Helper T cell (primary cell): ENCODE measurements around the genes TRPC7 and SIL1.

GRCh38 chr5:135560766-135561220 lies 18.0 kb downstream of the CXCL14 start:
- PRO-cap, 2 experiments: no peak in any of the 2 experiments

- PRO-cap, 2 experiments: no peak in any of the 2 experiments
These were observed 125.9 kb upstream of the CXCL14 start for GRCh38 chr5:135704717-135705021.

- PRO-cap, 2 experiments: no peak in any of the 2 experiments
These were observed 992 bp downstream of the LECT2 start for GRCh38 chr5:135953715-135954266.

DNA sequence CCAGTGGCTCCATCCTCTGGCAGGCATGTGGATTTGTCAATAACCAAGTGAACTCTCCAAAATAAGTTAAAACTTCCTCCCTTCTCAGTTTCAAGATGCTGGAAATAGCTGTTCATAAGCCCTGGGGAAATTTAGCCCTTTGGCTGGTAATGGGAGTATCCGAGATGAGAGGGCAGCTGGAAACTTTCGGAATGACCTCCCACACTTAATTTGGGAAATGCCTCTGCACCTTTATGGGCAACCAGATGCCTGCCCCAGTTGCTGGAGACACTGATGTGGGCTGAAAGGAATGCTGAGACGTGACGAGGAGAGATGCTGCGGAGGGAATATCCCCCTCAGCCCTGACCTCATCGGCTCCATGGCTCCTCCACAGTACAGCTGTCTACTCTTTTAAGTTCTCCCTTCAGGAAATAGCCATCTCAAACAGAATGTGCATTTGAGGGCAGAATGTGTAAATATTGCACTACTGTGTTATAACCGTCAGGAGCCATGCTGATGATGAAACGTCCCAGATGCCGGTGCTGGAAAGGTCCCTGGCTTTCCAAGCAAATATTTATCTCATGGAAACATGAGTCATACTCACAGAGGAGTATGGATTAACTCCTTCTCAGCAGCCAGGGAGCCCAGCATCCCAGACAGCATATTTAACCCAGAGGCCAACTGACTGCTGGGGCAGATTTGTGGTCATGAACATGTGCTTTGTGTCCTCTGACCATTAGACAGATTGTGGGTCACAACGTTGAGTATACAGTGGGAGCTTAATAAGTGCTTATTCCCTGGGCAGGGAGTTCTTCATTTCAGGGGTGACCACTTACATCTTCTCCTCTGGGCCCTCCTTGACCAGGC lies 29.6 kb downstream of the TGFBI start:
- PRO-cap, 2 experiments: no peak in any of the 2 experiments

DNA sequence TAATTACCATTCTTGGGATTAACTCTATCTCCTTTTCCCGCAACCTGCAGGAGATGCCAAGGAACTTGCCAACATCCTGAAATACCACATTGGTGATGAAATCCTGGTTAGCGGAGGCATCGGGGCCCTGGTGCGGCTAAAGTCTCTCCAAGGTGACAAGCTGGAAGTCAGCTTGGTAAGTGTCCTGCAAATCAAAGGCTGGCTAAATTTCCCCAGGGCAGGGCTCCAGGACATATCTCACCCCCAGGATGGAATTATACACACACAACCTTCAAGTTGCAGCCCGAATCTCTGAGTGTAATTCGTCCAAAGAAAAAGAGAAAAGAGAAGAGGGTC lies 30.2 kb downstream of the TGFBI start:
- PRO-cap, 2 experiments: no peak in any of the 2 experiments

- PRO-cap, 2 experiments: no peak in any of the 2 experiments
These were observed 2.7 kb downstream of the SMIM32 start for GRCh38 chr5:136190298-136190714.

- PRO-cap, 2 experiments: no peak in any of the 2 experiments
These were observed at the start of gene TRPC7 for GRCh38 chr5:136365420-136365619. Gene TRPC7 (minus strand): TSS chr5:136365545.

DNA sequence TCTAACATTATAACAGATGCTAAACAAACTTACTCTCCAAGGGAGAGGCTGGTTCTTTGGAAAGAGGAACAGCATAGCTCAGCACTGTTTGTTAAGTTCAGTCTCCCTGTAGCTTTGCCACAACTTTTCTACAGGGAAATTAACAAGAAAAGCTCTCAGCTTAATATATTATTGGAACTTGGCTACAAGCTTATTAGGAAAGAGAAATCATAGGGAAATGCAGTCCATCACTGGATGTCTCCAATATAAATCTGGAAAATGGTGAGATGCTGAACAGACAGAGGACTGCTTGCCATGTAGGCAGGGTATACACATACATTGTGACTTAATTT lies 275.1 kb downstream of the SPOCK1 start:
- PRO-cap, 2 experiments: no peak in any of the 2 experiments

DNA sequence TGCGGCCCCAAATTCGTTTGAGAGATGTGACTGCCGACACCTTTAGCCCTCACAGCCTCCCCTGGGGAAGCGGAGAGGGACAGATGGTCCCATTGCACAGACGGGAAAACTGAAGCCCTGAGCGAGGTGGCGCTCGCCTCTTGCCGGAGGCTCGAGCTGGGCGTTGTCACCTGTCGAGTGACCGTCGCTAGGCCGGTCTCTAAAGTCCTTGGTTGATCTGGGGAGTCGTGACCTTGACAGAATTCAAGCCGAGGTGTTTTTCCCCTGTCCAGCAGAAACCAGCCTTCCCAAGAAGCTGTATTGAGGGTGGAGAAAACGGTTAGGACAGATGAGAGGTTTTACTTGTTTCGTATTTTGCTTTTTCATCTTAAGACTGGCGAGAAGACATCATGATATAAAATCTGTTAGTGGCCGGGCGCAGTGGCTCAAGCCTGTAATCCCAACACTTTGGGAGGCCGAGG lies 367 bp downstream of the PKD2L2 start:
- PRO-cap, 2 experiments: no peak in any of the 2 experiments

GRCh38 chr5:138024243-138024487 lies 8.7 kb downstream of the FAM13B start:
- PRO-cap, 2 experiments: no peak in any of the 2 experiments

- PRO-cap, 2 experiments: no peak in any of the 2 experiments
These were observed 4.8 kb downstream of the EGR1 start for GRCh38 chr5:138470245-138470404.

DNA sequence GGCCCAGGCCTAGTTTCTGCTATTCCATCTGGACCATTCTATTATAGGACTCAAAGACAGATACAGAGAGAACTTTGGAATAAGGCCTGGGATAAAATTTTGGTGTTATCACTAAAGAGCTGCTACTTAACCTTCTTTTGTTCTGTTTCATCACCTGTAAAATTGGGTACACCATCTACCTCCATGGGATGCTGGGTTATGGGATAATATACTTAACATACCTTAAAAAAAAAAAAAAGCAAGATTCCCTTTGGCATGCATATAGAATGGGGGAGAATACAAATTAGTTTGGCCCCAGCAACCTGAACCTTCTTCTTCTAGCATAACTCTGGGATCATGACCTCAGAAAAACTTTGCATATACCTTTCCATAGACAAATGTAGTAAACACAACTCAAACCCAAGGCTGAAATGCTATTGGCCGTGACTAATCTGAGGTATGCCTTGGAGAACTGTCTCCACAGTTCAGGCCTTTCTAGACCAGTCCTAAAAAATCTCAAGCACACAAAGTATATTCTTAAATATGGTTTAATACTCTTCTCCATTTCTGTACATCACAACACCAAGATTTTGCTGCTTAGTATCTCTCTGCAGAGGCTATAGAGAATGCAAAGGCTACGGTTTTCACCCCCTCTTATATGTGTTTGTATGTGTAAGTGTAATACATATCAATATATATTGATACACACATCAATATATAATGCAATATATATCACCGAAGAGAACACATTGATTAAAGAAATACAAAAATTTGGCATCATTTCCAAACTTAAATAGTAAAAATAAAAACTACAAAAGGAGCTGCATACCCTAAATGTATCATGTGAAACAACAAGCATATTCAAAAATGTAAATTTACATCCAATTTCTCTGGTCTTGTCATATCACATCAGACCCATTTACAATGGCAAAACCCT lies 37.2 kb downstream of the ETF1 start:
- PRO-cap, 2 experiments: no peak in any of the 2 experiments

GRCh38 chr5:138536245-138536572 lies 6.8 kb downstream of the ETF1 start:
- PRO-cap, 2 experiments: no peak in any of the 2 experiments

GRCh38 chr5:138560802-138561521 lies 14.2 kb downstream of the HSPA9 start:
- PRO-cap, 2 experiments: peak in 2 of 2 experiments; most common minus-strand start chr5:138561110 (in 2)

DNA sequence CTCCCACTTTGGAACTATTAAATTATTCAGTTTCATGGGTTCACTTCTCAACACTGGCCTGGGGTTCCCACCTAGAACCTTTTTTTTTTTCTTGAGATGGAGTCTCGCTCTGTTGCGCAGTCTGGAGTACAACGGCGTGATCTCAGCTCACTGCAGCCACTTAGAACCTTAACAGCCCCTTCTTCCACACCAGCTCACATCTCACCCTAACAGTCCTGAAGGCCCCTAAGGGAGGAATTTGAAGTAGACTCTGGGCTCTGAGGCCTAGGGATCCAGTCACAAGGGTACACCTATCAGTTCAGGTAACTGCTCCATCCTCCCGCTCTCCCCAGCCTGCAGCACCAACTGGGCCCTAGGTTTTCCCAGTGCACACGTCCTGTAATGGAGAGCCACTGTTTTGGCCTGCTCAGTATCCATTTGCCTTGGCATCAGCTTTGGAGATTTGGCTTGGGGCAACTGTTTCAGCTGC lies 86.5 kb upstream of the CTNNA1 start:
- PRO-cap, 2 experiments: no peak in any of the 2 experiments

DNA sequence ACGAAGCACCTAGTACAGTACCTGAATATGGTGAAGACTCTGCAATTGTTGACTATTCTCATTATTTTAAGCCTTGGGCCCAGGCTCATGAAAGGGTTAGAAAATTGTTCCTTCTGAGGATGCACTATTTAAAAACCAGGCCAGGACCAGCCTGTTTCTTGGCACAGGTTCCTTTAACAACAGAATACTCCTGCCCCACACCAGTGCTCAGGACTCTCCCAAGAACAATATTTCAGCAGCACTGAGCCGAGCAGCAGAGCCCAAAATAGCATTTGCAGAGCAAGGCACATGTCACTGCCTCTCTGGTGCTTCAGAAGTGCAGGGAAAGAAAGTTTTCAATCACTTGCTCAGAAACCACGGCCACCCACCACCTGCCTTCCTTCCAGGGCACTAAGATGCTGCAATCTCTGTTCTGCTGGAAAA lies 77.7 kb downstream of the SIL1 start:
- PRO-cap, 2 experiments: no peak in any of the 2 experiments

- PRO-cap, 2 experiments: peak in 2 of 2 experiments; most common plus-strand start chr5:139198528 (in 1); most common minus-strand start chr5:139198290 (in 2)
These were observed at the start of gene SIL1 for GRCh38 chr5:139197994-139198751. Gene SIL1 (minus strand): TSS chr5:139198368.

GRCh38 chr5:139272469-139273050 lies 21.0 kb upstream of the MATR3 start:
- PRO-cap, 2 experiments: no peak in any of the 2 experiments

DNA sequence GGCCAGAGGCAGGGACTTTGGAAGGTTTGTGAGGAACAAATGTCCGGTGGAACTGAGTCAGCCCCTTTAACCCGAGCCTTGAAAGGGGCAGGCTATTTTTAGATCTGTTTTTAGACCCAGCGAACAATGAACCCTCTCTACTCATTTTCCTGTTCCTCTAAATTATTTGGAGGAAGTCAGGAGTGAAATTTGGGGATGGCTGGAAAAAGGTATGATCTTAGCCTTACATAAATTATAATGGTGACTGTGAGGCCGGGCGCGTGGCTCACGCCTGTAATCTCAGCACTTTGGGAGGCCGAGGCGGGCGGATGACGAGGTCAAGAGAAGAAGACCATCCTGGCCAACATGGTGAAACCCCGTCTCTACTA lies 19.1 kb upstream of the MATR3 start:
- PRO-cap, 2 experiments: no peak in any of the 2 experiments

DNA sequence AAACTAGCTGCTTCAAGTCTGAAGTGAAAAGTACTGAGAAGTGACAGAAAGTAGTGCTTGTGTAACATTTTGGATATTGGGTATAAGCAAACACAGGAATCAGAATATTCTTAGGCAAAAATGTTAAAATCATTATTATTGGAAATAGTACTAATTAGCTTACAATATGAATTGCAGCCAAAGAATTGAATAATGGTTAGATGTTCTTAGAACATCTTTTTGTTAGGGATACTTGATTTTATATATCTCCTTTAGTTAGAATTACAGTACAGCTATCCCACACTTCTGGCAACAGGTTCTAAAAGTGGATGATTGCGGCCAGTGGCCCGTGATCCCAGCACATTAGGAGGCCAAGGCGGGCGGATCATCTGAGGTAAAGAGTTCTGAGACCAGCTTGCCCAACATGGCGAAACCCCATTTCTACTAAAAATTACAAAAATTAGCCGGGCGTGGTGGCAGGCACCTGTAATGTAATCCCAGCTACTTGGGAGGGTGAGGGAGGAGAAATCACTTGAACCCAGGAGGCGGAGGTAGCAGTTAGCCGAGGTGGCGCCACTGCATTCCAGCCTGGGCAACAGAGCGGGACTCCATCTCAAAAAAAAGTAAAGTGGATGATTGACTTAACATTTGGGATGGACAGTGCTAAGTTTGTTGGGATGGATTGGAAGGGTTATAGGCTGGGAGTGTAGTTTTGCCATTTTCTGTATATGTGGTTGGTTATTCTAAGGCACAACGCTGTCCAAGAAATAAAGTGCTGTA lies 3.2 kb downstream of the MATR3 start:
- PRO-cap, 2 experiments: no peak in any of the 2 experiments